ENCODE measurements around the gene CDCA7L.

DNA sequence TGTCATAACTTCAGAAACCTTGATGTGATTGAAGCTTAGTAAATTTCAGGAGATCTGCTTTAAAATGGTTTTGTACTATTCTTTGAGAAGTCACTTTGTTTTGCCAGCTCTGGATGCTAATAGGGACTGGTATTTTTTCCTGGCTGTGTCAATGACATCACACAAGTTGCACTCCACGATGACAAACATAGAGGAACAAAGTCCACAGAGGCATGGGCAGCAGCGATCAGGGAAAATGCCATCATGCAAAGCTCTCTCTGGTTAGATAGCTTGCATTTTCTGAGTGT lies 176.5 kb upstream of the SP4 start:
- RRBS: no CpG with 5 or more reads among the region's 2 CpGs

- RRBS: no CpG with 5 or more reads among the region's 4 CpGs
Observed at GRCh38 chr7:21616878-21617293, 74.0 kb downstream of the DNAH11 start.

DNA sequence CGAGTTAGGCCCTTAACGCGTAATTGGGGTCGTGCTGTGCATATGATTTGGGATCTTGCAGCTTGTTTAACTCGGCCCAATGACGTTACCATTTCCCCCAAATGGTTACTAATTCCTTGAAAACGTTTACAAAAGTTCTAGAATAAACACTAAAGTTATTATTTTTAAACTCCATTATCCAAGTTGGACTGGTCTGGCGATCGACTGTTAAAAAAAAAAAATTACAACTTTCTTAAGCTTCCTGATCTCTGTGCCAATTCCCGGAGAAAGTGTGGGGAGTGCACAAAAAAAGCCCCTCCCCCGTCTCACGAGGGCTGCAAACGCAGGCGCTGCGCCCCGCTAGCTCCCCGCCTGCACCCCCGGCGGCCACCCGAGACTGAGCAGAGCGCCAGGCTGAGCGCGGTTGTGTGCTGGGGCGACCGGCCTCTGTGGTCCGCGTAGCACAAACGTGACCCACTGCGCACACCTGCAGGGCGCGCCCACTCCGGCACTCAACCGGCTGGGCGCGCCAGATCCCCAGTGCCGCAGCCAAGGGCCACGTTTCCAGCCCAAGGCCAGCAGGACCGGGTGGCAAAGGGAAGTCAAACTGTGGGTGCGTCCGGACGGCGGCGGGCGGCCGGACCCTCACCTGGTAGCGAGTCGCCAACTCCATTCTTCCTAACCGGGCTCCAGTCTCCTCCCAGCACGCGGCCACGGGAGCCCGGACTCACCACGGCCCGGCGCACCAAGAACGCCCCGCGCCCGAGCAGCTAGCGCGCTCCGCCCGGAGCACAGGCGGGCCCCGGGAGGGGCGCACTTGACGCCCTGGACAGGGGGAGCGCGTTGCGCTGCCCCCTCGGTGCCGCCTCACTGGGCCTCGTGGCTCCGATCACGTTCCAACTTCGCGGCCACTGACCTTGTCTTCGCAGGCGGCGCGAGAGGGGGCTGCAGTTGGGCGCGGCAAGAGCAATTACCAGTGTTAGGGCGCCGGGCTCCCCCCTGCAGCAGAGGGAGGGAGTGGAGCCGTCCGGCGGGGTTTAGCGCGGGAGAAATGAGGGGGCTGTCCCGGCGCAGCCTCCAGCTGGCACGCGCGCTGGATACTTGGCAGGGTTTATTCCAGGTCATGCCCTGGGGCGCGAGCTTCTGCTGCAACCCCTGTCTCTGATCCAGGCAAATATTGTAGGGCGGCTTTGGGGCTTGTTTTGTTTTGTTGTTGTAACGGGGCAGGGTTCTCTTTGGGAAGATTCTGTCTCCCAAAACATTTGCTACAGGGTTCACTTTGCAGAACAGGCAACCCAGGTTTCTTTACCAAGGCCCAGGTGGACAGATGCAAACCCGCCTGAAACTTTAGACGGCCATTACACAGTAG lies at the start of gene CDCA7L:
CDCA7L (minus strand) TSS at position 747 of the 1,348 bp plus-strand sequence.
- RRBS: 2% methylated on average over 46 of the region's 101 CpGs

DNA sequence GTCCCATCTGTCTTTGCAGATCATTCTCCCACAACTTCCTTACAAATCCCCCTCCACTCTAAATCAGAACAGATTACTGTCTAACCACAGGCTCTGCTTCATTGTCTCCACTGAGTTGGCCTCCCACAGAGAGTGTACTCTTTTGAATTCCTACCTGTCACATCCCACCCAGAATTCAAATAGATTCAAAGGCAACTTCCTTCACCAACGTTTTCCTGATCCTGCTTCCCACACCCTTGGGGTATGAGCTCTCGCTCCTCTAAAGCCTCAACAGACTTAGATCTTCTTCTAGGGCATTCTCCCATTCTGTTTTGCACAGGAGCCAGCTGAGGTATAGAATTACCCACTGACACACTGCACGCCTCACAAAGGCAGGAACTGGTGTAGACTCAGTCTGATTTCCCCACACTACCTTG lies 197.8 kb upstream of the CDCA7L start:
- RRBS: no CpG with 5 or more reads among the region's 3 CpGs

- RRBS: no CpG with 5 or more reads among the region's 3 CpGs
Observed at GRCh38 chr7:22212232-22212800, 144.6 kb downstream of the RAPGEF5 start.

DNA sequence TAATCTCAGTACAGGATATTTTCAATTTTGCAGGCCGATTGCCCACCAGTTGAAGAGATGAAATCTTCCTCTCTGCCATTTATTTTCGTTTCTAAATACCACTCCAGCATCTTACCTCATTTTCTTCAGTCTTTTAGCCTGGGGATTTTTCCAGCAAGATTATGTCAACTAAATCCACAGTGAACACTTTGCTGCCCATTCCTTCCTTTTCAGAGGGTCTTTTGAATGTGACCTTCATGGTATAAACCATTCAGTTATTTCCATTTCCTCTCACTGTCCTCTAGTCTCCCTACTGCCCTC lies 69.1 kb downstream of the RAPGEF5 start:
- RRBS: no CpG with 5 or more reads among the region's 2 CpGs

DNA sequence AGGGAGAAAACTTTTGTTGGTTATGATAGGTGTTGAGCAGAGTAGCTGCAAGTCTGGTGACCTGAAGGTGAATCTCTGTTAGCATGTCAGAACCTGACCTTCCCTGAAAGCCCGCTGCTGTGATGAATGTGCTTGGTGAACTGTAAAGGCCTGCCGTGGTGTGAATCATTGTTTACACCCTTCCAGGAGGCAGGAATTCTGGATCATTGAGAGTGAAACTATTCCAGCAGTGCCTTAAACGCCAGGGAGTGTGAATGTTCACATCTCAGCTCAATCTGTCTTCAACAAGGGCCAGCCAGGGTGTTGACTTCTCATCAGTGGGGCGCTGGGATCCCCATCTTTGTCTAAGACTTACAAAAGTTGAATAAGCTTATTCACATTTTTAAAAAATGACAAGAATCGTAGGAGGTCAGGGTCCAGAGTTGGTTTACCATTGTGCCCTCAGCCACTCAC lies 775 bp upstream of the RAPGEF5 start:
- RRBS: no CpG with 5 or more reads among the region's 5 CpGs

GRCh38 chr7:22361357-22362458 lies 4.8 kb upstream of the RAPGEF5 start:
- RRBS: no CpG with 5 or more reads among the region's 12 CpGs

- RRBS: no CpG with 5 or more reads among the region's 11 CpGs
Observed at GRCh38 chr7:22481579-22482376, 18.2 kb downstream of the STEAP1B start.

DNA sequence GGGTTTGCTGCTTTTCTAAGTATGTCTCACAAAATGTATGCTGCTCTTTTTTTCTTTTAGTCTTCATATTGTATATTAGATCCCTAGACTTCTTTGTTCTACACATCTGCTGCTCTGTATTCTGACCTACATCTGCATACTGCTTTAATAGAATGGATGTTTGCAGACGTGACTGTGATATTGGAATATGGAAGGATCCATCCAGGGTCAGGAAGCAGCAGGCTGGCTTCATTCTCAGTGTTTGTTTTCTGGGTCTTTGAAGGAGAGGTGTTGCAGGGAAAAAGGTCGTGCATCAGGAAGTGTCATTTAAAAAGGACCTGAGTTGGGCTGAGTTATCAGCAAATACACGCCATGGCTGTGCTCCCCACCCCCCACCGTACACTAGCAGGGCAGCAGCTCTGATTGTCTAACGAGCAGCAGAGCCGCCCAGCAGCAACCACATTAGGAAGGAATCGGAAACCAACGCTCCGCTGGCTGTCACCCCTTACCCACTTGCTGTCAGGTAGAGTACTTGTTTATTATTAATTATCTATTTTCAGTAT lies 63.0 kb upstream of the STEAP1B start:
- RRBS: no CpG with 5 or more reads among the region's 9 CpGs

- RRBS: no CpG with 5 or more reads among the region's 6 CpGs
Observed at GRCh38 chr7:22577443-22577982, 77.5 kb upstream of the STEAP1B start.

GRCh38 chr7:22859588-22860858 lies 37.4 kb upstream of the TOMM7 start:
- RRBS: no CpG with 5 or more reads among the region's 8 CpGs

- RRBS: under 1% methylated on average over 4 of the region's 15 CpGs
Observed at GRCh38 chr7:23014220-23014668, 314 bp upstream of the HYCC1 start.

- RRBS: no CpG with 5 or more reads among the region's 13 CpGs
Observed at GRCh38 chr7:23211429-23211941, 29.6 kb downstream of the NUP42 start.

DNA sequence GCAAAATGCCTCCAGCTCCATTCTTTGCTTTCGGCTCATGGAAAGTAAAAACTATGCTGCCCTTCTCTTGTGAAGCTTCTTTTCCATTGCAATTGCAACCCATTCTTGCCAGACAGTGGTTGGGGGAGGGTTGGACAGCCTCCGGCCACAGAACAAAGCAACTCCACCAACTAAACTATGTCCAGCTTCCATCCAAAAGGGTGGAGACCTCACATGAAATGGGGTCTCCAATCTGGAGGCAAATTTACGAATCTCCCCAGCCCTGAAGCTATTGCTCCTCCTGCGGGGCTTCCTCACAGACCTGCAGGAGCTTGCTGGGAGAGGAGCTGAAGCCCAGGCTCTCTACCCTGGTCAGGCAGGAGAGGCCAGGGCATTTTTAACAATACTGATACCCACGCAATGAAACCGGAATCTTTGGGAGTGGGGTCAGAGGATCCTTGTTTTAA lies 543 bp downstream of the GPNMB start:
- RRBS: no CpG with 5 or more reads among the region's 6 CpGs

- RRBS: no CpG with 5 or more reads among the region's 7 CpGs
Observed at GRCh38 chr7:23349337-23349957, 50.3 kb downstream of the MALSU1 start.

- RRBS: 2% methylated on average over 13 of the region's 20 CpGs
Observed at GRCh38 chr7:23469687-23469859, 718 bp downstream of the IGF2BP3 start.

DNA sequence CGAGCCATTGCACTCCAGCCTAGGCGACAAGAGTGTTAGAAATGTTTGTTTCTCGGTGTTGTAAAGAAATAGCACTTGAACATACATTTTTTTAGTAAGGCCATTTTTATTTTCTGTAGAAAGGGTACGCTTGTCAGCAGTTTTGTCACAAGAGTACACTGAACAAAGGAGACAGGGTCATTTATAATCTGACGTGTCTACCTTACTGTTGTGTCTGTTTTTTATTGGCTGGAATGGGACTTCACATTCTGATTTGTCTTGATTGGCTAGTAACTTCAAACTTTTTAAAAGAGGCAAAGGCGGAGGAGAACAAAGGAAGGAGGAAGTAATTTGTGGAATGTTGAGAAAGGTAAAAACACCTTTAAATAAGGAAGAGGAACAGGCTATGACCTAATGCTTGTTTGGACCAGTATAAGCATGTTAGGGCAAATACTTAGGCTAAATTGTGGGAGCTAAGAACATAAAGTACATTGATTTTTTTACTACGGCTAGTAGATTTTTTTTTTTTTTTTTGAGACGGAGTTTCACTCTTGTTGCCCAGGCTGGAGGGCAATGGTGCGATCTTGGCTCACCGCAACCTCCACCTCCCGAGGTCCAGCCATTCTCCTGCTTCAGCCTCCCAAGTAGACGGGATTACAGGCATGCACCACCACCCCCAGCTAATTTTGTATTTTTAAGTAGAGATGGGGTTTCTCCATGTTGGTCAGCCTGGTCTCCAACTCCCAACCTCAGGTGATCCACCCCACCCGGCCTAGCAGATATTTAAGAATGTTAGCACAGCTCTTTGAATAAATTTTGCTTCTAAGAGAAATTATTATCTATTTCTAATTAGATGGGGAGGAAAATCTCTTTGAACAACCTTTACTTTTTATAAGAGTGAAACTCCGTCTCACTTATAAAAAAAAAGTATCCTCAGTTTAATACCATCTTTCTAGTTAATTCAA lies 17.9 kb downstream of the TRA2A start:
- RRBS: no CpG with 5 or more reads among the region's 14 CpGs

DNA sequence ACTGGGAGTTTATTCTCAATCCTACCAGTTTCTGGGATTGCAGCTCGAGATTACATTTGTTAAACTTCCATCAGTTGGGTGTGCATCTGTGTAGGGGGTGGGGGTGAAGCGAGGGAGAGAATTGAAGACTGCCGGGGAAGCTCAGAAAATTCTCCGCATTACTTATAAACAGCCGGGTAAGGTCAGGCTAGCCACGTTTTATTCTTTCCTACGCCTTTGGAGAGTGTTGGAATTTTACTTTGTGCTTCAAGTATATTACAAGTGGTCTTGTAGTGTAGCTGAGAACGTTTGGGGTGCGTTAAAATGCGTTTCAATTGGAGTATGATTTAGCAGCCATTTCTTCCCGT lies 1.2 kb downstream of the PALS2 start:
- RRBS: no CpG with 5 or more reads among the region's 11 CpGs

- RRBS: 4% methylated on average over 6 of the region's 29 CpGs
Observed at GRCh38 chr7:24795037-24795788, 37.9 kb upstream of the GSDME start.